Glomerular endothelial cell (primary cell): ENCODE results near the gene KRT72.

DNA sequence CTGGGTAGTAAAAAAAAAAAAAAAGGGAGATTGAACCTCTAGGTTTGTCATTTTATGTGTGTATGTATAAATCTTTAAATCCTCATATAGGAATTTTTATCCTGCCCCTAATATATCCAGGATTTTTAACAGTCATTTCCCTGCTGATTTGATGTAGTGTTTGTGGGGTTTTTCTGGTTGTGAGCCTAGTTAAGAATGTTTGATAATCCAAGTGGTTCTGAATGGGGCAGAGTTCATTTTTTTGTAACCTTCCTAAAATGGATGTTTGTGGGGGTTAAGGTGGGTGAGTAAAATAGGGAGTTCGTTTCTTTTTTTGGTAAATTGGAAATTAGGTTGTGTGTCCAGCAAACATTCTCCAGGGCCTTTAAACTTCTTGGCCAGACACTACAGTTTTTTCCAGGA is 2.1 kb downstream of the ACVR1B start:
- RAMPAGE, long total RNA, result no peak

GRCh38 chr12:51970872-51971606 is 19.5 kb downstream of the ACVR1B start:
- RAMPAGE, long total RNA, result no peak

- RAMPAGE, long total RNA, result no peak
These were observed 2.0 kb downstream of the TAMALIN start for GRCh38 chr12:52008441-52009418.

DNA sequence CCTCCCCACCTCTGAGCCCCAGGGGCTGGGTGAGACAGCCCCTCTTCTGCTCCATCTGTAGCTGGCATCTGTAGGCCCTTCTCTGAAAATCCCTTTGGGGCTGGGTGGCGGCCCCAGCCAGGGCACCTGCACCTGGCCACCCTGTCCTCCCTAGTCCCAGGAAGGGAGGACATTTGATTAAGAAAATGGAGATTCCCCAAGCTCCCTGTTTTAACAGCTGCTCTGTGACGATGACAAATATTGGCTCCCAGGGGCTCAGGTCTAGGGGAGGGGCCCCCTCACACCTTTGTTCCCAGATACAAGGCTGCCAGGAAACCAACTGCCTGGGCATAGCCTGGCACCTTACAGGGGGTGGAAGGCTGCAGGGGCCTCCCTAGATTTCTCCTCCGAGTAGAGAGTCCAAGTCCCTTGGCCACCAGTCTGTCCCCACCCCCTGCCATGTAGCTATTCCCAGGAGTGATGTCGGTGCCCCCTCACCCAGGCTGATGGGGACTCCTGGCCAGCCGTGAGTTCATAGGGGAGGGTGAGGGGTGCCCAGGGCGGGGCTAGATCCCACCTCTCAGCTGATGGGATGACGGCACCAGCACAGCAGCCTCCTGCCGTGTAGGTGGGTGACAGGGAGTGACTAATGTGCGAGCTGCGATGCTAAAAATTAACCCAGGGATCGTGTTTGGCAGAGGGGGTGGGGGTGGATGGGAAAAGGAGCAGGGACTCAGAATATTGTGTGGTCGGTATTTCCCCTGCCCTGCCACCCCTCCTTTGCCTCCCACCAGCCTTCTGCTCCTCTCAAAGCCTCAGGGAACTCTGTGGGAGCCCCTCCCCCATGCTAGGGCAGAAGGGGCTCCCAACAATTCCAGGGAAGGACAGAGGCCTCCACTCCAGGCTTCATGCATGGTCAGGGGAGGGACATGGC is 12.2 kb downstream of the TAMALIN start:
- RAMPAGE, long total RNA, result no peak

GRCh38 chr12:52023269-52024422 is 16.9 kb downstream of the TAMALIN start:
- RAMPAGE, long total RNA, result no peak

GRCh38 chr12:52032750-52033751 is 18.2 kb upstream of the NR4A1 start:
- RAMPAGE, long total RNA, result no peak

DNA sequence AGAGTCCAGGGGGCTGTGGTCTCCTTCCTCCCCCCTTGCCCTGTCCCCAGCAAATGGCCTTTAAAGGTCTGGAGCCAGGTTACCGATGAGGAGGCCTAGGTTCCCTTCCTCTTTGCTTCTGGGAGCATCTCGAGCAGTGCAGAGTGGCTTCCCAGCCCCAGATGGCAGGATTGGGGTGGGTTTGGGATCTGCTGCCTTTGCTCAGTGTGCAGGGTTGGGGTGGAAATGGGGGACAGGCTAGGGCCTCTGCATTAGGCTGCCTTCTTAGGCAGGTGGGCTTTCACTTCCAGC is 2.2 kb downstream of the NR4A1 start:
- RAMPAGE, long total RNA, result no peak

DNA sequence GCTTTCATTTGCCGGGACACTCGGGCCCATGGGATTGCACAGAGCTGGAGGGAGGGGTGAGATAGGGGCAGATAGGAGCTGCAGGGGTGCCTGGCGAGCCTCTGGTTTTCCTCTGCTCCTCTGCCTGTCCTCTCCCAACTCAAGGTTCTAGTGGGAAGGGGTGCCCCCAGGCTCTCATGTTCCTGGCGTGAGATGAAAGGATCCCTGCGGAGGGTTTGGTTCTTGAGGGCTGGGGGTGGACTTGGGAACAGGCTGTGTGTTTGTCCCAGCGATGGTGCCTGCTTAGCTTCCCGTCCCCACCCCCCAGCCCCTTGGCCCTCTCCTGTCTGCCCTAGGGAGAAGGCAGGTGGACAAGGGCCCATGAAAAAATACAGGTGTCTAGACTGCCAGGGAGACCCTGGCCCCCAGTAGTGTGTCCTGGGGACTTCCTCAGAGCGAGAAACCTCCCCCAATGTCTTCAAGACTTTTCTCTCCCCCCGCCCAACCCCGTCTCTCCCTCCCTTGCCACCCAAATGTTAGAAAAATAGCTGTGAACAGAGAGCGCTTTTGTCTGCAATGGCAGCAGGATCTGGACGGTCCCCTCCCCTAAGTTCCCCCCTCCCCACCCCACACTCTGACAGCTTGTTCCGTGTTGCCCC is 4.3 kb downstream of the NR4A1 start:
- RAMPAGE, long total RNA, result no peak

- RAMPAGE, long total RNA, result no peak
These were observed 4.1 kb upstream of the SMIM41 start for GRCh38 chr12:52075320-52075943.

GRCh38 chr12:52093318-52093793 is 13.9 kb downstream of the SMIM41 start:
- RAMPAGE, long total RNA, result no peak

GRCh38 chr12:52191653-52191853 is 261 bp downstream of the KRT80 start:
- RAMPAGE, long total RNA, result no peak

- RAMPAGE, long total RNA, result no peak
These were observed 17.4 kb upstream of the KRT7 start for GRCh38 chr12:52215572-52216104.

DNA sequence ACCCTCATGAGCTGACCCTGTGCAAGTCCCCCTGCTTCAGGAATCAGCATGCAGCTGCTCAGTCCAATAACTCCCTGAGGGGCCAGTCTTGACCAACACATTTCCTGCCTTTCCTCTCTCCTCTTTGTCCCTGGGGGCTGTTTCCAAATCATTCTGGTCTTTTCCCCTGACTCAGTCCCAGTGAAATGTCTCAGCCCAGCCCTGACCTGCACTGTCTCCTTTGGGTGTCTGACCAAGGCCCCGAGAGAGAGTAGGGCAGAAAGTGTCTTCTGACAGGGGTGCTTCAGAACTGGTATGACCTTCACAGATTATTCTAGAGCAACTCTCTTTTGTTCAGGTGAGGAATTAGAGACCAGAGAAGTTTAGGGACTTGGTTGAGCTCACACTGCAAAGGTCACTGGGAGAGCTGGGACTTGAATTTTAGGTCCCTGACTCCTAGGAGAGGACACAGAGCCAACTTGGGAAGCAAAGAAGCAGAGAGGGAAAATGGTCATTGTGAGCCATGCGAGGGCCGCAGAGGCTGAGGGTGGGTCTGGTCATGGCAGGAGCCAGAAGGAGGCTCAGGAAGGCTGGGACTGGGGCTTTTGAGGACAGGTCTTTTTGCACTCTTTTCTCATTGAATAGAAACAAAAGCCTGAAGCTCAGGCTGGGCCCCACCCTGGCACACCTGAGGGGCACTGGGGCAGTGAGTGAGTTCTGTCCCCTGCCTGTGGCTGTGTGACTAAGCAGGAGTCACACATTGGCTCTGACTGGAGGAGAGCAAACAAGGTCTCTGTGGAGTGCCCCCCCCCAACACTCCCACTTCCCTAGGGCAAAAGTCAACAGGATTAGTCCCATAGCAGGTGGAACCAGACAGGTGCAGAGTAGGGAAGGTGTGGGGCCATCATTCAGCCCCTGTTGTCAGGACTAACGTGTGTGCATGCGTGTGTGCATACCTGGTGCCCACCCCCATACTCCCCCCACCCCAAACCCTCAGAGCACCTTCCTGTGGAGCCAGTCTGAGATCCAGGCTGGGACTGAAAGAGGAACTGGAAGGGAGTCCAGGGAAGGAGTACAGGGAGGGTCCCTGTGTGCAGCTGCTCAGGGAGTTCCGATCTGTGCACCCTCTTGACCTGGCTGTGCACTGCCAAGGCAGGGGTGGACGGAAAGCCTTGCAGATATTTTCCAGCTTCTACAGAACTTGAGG is 2.8 kb downstream of the KRT7 start:
- RAMPAGE, long total RNA, result no peak

DNA sequence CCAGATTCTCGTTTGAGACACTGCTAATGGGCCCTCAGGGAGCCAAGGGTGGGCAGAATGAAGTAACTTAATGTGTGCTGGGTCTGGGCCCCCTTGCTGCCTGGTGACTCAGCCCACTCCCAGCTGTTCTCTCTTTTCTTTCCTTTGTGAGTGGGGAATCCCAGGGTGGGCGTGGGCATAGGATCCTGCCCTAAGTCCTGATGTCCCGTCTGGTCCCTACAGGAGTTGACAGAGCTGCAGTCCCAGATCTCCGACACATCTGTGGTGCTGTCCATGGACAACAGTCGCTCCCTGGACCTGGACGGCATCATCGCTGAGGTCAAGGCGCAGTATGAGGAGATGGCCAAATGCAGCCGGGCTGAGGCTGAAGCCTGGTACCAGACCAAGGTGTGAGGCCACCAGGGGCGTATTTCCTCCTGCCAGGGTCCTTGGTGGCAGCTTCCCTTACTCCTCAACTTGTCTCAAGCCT is 8.2 kb downstream of the KRT7 start:
- RAMPAGE, long total RNA, result no peak

GRCh38 chr12:52280073-52281451 is 6.1 kb downstream of the KRT86 start:
- RAMPAGE, long total RNA, result no peak

DNA sequence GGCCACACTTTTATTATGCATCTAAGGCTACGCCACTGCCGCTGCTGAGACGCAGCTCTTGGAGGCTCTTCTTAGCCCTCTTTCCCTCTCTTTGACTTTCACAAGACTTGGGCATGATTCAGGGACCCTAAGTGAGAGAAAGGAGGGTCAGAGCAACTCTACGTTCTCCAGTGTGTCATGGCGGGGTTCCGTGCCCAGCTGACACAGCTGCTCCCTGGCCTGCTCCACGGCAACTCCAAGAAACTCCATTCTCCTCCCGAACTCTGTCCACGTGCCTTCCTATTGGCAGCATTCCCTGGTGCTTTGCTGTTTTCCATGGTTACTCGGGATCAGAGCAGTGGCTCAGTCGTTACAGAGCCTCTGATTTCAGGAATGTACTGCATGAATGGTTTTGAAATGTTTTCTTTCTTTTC is 3.9 kb upstream of the KRT85 start:
- RAMPAGE, long total RNA, result no peak

- RAMPAGE, long total RNA, result no peak
These were observed 4.8 kb downstream of the KRT6A start for GRCh38 chr12:52488207-52488774.

DNA sequence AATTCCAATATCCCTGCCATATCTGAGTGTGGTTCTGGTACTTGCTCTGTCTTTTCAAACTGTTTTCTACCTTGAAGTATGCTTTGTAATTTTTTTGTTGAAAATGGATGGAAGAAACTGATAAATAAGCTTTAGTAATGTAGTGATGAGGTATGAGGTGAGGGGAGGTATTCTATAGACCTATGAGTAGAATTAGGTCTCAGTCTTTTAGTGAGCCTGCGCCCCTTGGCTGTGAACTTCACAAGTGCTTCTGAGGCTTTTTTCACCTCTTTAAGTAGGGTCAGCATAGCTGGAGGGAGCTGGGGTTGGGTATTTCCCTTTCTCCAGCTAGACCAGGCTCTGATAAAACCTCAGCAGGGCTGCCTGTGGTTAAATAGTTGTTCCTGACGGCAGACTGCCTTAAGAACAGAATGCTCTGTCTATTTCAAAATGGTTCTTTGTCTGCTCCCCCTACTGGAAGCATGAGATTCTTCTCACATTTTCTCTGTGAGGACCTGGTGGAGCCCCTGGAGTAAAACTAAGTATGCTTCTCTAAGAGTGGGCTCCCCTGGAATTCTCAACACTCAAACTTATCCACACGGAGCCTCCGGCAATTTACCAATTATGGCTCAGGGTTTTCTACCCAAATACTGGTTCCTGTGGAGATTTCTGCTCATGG is 13.2 kb downstream of the KRT5 start:
- RAMPAGE, long total RNA, result no peak

- RAMPAGE, long total RNA, result no peak
These were observed at the start of gene KRT72 for GRCh38 chr12:52600999-52601615. KRT72 (minus strand) TSS chr12:52601463.

DNA sequence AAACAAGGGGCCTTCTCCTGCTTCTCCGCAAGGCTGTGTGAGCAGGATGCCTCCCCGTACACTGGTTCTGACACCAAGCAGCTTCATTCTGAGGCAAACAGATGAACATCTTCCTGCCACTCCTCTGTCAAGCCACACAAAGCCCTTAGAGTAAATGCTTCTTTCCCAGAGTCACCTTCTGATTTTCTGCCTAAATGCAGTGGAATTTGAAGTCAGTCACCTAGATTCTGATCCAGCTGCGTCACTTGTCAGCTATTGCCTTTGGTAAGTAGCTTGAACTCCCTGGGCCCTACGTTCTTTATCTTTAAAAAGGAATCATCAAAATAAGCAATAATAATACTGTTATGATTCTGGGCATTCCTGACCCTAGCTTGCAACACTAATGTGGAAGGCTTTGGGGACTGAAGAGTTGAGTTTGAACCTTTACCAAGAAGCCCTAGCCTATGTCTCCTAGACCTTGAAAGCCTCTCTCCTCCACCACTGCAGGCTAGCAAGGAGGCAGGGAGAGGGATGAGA is 5.7 kb downstream of the KRT73 start:
- RAMPAGE, long total RNA, result no peak